Psoas muscle (tissue), 2 donors: ENCODE data around the gene H2BC12.

- PRO-cap, 2 experiments: peak in 2 of 2 experiments; most common plus-strand start chr6:26421426 (in 2)
Measured at GRCh38 chr6:26420780-26422025, 19.1 kb upstream of the BTN3A3 start.

DNA sequence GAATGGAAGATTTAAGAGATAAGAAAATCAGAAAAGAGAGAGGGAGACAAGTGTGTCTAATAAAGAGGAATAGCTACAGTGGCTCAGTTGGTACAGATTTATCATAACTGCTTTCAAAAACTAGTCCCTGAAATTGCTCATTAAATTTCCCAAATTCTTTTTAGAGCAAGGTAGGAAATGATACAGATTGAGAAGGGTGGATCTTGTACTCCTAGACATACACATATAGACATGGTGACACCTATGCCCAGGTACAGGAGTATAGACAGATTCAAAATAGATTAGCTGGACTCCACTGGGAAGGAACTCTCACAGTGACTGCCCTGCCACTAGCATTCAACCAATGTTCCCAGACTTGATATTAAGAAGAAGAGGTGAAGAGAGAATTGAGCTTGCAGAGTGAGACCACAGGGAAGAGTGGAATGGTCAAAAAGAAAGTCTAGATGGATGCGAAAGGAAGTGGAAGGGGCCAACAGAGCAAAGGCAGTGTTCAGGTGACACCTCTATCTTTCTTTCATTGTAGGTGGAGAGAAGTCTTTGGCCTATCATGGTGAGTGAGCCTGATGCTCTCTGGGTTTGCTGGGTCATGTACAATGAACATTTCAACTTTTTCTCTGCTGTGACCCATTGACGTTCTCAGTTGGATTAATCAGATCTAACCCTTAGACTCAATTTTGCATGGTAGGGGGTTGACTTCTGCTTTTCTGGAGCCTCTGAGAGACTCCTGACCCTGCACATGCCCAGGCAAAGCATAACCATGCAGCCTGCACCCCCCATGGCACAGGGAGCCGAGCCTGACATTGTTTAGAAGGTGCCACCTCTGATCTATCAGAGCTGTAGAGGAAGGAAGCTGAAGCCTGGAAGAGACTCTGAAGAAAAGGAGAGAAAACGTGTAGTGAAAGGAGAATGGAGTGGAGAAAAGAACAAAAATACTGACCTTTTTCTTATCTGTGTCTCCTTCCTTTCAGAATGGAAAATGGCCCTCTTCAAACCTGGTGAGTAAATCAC is 8.3 kb upstream of the BTN2A1 start:
- PRO-cap, 2 experiments: no peak in any of the 2 experiments

GRCh38 chr6:26474988-26475516 is 17.3 kb downstream of the BTN2A1 start:
- PRO-cap, 2 experiments: no peak in any of the 2 experiments

DNA sequence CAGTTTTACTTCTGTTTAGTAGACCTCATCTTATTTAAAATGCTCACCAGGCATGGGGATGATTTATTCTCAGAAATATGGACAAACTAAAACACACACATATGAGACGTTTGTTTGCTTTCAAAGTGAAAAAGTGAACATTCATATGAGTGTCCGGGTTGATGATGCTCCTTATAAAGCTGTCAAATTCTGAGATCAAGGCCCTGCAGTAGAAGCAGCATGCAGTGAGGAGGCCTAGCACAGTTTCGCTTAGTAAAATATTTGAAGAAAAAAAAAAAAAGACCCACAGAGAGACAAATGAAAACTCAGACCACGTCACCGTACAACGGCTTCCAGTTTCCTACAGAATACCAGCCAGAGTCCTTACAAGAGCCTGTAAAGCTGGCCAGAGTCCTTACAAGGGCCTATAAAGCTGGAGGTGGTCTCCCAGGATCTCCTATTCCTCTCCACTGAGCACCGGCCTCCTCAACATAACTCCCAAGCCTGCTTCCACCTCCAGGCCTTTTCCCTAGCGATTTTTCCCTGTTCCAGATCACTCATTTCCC is 1.6 kb upstream of the HMGN4 start:
- PRO-cap, 2 experiments: no peak in any of the 2 experiments

DNA sequence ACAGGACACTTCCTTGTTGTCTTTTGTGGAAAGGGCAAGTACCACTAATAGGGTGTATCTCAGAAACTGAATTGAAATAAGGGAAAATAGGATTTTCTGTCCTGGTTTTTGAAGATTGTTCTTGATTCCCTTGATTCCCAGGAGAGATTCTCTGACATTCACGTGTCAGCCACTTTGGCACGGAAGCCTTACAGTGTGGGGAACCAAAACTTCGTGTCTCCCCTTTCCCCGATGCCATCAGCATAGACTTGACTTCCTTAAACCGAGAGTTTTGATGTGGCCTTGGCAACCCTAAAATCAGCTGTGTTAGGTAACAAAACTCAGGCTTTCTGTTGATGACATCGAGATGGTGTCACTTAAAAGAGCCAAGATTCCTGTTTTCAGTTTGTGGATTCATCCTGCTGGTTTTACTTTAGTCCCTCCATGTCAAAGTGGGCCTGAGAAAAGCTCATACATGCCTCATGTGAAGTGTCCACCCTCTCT is 7.5 kb downstream of the HMGN4 start:
- PRO-cap, 2 experiments: no peak in any of the 2 experiments

- PRO-cap, 2 experiments: no peak in any of the 2 experiments
Measured at GRCh38 chr6:26555686-26555885, 17.4 kb downstream of the HMGN4 start.

GRCh38 chr6:26577295-26577705 is 19.5 kb upstream of the ABT1 start:
- PRO-cap, 2 experiments: no peak in any of the 2 experiments

DNA sequence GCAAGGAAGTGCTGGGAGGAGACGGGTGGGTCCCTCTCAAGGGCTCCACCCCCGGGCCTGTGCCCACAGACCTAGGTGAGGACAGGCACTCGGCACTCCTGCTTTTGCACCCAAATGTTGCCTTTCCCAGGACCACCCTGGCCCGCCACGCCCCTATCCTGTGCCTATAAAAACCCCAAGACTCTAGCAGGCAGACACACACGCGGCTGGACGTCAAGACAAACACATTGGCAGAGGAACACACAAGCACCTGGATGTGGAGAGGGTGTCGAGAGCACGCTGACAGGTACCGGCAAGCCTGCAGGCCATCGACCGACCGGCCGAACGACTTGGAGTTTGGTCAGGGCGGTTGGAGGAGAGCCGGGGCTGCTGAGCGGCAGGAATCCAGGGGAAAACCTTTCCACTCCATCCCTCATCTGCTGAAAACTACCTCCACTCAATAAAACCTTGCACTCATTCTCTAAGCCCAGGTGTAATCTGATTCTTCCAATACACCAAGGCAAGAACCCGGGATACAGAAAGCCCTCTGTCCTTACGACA is 82.6 kb downstream of the H2BC11 start:
- PRO-cap, 2 experiments: no peak in any of the 2 experiments

GRCh38 chr6:27138117-27138958 is 744 bp upstream of the H4C9 start:
- PRO-cap, 2 experiments: no peak in any of the 2 experiments

- PRO-cap, 2 experiments: peak in 2 of 2 experiments; most common minus-strand start chr6:27146855 (in 2)
Measured at GRCh38 chr6:27146517-27146941, at the start of gene H2BC12. Gene H2BC12, minus strand, starts transcription at chr6:27146855.

GRCh38 chr6:27162152-27162628 is 15.3 kb downstream of the H2AC12 start:
- PRO-cap, 2 experiments: no peak in any of the 2 experiments

GRCh38 chr6:27177017-27178244 is 30.5 kb downstream of the H2AC12 start:
- PRO-cap, 2 experiments: peak in 2 of 2 experiments; most common minus-strand start chr6:27177296 (in 2)

DNA sequence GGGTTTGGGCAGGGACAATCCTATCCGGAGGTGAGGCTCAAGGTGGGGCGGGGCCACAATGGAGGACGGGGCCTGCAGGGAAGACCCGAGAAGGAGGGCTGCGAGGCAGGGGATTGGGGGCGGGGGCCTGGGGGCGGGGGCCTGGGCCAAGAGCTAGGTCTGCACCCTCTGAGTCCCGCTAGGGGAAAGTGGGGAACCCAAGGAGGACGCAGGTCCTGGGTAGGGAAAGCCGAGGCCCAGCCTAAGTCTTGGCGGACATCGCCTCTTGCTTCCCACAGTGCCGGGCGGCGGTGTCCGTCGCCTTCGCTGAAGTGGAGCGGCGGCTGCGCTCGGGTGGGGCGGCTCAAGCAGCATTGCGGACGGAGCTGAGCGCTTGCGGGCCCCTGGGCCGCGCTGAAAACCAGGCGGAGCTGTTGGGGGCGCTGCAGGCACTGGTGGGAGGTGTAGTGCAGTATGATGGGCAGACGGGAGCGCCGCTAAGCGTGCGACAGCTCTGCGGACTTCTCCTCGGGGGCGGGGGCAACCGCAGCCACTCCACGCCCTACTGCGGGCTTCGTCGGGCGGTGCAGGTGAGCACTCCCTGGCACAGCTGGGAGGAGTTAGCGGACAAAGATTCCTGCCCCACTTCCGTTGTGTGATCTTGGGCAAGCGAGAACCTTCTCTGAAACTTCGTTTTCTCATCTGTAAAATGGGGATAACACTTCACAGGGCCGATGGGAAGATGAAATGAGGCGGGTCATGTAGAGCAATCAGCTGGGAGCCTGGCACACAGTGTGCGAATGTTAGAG is 4.2 kb downstream of the PRSS16 start:
- PRO-cap, 2 experiments: no peak in any of the 2 experiments

- PRO-cap, 2 experiments: no peak in any of the 2 experiments
Measured at GRCh38 chr6:27332603-27333178, 20.6 kb upstream of the POM121L2 start.

DNA sequence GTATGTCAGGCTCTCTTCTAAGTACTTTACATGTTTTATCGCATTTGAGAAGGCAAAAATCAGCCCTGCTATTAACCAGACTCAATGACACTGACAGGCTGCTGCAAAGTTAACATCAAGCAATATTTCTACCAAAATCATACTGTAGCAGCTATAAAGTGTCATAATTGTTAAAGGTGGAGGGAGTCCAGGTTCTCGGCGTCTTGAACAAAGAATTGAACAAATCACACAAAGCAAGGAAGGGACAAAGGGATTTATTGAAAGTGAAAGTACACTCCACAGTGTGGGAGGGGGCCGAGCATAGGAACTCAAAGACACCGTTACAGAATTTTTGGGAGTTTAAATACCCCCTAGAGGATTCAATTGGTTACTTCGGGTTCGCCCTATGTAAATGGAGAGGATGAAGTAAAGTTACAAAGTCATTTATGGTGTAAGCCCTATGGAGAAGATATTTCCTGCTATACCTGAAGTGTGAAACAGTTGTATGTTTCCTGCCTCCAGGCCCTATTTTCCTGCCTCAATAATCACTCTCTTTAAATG is 12.9 kb upstream of the ZNF391 start:
- PRO-cap, 2 experiments: no peak in any of the 2 experiments

GRCh38 chr6:27545076-27545880 is 72.4 kb upstream of the ZNF184 start:
- PRO-cap, 2 experiments: no peak in any of the 2 experiments

GRCh38 chr6:27547471-27548149 is 74.7 kb upstream of the ZNF184 start:
- PRO-cap, 2 experiments: no peak in any of the 2 experiments

DNA sequence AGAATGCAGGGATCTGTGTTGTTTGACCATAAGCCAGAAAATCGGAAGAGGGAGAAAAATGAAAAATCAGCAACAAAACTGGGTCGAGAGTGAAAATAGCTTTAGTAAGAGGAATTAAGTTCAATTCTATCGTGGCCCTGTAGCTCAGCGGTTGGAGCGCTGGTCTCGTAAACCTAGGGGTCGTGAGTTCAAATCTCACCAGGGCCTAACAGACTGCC is 145.2 kb upstream of the ZNF184 start:
- PRO-cap, 2 experiments: no peak in any of the 2 experiments

GRCh38 chr6:27681057-27681303 is 126.7 kb downstream of the H2BC13 start:
- PRO-cap, 2 experiments: no peak in any of the 2 experiments

- PRO-cap, 2 experiments: no peak in any of the 2 experiments
Measured at GRCh38 chr6:27782561-27783375, 25.0 kb downstream of the H2BC13 start.